ENCODE measurements around a stretch of chr5.

- PRO-cap, result no peak
Observed at GRCh38 chr5:219415-219994, 1.4 kb downstream of the SDHA start.

GRCh38 chr5:235098-235578, 17.0 kb downstream of the SDHA start:
- PRO-cap, result no peak

GRCh38 chr5:279940-280613, 8.6 kb downstream of the PDCD6 start:
- PRO-cap, result no peak

GRCh38 chr5:389714-390227, 53.2 kb upstream of the EXOC3 start:
- PRO-cap, result no peak

GRCh38 chr5:464988-465364, 22.0 kb downstream of the EXOC3 start:
- PRO-cap, result no peak

DNA sequence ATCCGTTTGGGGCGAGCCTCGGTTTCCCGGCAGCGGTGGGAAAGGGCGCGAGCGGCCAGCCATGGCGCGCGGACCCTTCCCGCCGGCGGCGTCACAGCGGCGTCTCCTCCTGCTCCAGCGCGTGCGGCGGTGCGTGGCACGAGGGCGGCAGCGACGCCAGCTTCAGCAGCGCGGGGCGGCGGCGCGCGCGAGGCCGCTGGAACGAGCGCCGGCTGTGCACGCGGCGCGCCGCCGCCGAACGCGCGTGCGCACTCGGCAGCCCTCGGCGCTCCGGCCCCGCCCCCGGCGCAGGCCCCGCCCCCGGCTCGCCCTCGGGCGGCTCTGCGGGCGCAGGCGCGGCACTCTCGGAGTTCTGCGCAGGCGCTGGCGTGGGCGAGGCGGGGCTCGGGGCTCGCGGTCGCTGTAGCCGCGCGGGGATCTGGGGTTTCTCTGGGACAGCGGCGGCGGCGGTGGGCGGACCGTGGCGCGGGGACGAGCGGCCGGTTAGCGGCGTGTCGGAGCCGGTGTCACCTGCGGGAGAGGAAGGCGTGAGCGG, 30.0 kb downstream of the EXOC3 start:
- PRO-cap, result bidirectional peak, plus-strand start at position 422 of the sequence, minus-strand start at position 135 of the sequence

GRCh38 chr5:475795-476486, 33.0 kb downstream of the EXOC3 start:
- PRO-cap, result no peak

- PRO-cap, result no peak
Observed at GRCh38 chr5:523988-524317, 296 bp downstream of the SLC9A3 start.

DNA sequence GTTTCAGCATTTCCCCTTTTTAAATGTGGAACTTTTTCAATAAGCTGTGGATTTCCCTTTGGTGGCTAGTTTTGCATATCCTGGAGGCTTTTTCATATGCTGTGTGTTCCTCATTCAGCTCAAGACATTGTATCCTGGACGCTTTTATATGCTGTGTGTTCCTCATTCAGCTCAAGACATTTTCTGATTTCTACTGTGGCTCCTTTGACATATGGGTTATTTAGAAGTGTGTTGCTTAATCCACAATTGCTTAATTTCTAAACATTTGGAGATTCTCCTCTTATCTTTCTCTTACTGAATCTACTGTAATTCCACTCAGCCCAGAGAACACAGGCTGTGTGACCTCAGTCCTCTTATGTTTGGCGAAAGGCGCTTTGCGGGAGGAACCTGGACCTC, 5.8 kb upstream of the SLC9A3 start:
- PRO-cap, result no peak

- PRO-cap, result no peak
Observed at GRCh38 chr5:611554-611959, 583 bp upstream of the CEP72 start.

DNA sequence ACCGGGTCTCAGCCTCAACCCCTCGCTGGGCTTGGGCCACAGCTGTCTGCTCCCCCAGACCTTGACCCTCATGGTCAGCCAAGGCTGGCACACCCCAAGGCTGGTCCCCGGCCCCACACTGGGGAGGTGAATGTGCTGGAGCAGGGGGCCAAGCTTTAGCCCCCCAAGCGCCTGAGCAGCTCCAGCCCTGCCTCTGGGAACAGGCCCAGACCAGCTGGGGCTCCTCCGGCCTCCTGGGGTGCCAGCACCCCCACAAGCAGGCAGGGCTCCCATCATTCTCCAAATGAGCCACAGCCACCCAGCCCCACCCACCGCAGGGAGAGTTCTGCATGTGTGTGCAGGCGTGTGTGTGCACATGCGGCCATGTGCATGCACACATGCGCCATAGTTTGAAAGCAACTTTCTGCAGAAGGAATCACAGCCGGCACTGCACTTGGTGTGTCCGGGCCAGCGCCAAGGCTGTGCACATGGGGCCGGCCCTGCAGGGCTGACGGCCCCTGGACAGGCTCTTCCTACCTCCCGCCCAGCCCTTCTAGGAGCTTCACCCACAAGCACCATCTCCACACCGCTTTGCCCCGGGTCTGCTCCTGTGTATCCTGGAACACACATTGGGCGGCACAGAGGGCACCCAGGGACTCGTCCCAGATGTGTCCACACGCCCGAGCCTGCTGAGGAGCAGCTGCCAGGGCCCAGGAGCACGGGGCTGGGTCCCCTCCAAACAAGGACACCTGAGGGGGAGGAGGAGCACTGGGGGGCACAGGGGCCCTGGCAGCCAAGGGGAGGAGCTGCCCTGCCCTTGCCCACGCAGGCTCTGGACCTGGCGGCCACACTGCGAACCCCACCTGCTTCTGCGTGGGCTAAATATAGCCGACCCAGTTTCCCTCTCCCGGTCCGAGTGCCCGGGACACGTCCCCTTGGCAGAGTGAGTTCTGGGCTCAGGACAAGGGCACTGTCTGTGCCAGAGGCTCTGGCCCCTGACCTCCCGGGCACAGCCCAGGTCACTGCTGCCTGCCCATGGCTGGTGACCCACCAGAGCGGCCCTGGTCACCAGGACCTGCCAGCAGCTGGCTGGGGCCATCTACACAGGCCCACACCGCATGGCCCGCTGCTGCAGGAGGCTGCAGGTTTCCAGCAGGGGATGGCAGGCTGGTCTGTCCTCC, 19.2 kb downstream of the TPPP start:
- PRO-cap, result no peak

DNA sequence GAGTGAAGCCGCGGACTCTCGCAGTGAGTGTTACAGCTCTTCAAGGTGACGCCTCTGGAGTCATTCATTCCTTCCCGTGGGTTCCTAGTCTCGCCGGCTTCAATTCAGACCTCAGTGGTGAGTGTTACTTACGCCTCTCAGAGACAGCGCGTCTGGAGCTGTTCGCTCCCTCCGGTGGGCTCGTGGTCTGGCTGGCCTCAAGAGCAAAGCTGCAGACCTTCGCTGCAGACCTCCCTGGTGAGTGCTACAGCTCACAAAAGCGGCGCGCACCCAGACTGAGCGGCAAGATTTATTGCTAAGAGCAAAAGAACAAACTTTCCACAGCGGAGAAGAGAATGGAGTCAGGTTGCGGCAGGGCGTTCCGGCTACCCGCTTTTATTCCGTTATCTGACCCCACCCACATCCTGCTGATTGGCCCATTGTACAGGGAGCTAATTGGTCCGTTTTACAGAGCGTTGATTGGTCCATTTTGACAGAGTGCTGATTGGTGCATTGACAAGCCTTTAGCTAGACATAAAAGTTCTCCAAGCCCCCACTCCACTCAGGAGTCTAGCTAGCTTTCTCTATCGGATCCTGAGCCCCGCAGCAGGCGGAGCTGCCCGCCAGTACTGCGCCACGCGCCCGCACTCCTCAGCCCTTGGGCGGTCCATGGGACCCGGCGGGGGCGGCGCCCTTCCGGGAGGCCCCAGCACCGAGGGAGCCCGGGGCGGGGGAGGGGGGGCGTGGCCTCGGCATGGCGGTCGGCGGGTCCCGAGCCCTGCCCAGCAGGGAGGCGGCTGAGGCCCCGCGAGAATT, 7.1 kb downstream of the ZDHHC11B start:
- PRO-cap, result no peak

GRCh38 chr5:912100-913363, 19.8 kb downstream of the TRIP13 start:
- PRO-cap, result no peak

DNA sequence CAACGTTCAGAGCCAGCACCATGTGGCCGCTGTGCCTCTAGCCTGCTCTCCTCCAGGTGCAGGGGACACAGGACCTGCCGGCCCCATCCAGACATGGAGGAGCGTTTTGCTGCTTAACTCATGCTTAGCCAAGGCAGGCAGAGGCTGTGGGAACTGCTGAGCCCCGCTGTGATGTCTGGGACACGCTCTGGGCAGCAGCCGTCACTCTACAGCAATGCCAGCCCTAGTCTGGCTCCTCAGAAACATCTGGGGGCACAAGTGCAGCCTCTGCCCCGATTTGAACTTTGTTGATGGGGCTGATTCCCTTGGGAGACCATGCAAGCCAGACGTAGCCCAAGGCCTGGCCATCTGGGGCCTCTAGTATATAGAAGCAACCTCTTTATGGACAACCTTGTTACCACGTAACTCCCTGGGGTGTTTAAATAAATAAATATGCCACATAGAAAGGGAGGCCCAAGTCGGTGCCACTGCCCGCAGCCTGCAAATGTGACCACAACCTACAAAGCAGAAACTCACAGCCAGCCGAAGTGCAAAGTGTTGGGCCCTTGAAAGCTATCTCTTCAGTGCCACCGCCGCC, 42.1 kb downstream of the NKD2 start:
- PRO-cap, result no peak

- PRO-cap, result no peak
Observed at GRCh38 chr5:1100738-1101537, 10.9 kb downstream of the SLC12A7 start.

GRCh38 chr5:1102809-1103416, 8.9 kb downstream of the SLC12A7 start:
- PRO-cap, result no peak

DNA sequence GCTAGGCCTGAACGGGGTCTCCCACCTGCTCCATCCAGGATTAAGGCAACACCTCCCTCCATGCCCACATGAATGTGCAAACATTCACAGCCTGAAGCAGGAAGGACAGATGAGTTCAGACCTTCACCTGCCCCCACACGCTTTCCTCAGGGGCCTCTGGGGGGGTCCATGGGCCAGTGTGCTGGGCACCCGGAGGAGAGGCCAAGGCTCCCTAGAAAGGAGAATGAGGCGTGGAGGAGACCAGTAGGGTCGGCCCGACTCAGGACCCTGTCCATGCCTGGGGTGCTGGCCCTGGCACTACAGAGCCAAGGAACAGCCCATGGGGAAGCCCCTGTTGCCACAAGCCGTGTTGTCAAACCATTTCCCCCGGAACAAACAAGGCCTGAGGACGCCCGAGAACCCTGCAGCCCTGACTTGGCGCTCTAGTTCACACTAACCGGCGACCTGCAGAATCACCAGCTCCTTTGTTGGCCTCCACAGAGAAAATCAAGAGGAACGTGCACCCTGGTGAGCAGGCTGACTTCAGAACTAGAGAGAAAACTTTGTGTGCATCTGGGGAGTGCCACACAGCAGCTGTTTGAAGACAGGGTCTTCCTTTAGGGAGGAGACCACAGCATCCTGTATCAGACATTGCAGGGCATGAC, 41.5 kb upstream of the SLC12A7 start:
- PRO-cap, result no peak

- PRO-cap, result no peak
Observed at GRCh38 chr5:1155443-1156433, 43.9 kb upstream of the SLC12A7 start.

- PRO-cap, result no peak
Observed at GRCh38 chr5:1199598-1200353, 1.6 kb upstream of the SLC6A19 start.

DNA sequence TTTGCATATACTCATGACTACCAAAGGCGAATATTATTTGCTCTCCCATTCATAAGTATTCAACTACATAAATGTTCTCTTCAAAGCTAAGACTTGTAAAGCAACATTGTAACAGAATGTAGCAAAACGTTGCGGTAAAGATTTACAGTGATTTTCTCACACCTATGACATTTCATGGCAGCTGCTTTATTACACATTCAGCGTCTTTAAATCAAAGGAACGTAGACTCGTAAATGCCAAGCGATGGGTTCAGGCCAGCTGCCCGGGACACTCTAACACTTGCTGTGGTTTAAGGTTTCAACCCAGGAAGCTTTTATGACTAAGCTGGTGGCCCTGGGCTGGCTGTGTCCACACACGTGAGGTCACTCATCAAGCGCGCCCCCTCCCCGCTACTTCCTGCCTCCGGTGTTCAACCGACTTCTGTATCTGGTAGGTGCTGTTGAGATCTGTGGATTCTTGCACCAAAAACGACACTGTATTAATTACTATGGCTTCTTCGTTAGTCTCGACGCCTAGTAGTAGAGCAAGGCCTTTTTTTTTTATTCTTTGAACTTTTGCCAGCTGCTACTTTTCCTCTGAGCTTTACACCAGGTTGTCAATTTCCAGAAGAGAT, 2.5 kb downstream of the SLC6A18 start:
- PRO-cap, result no peak